Cerebellum (tissue), 5 donors: ENCODE data around the genes DSG4, B4GALT6 and SLC25A52.

- PRO-cap, 3 experiments: no peak in any of the 3 experiments
- RAMPAGE, long total RNA: no peak
Measured at GRCh38 chr18:31100450-31100842, 1.8 kb downstream of the DSC2 start.

DNA sequence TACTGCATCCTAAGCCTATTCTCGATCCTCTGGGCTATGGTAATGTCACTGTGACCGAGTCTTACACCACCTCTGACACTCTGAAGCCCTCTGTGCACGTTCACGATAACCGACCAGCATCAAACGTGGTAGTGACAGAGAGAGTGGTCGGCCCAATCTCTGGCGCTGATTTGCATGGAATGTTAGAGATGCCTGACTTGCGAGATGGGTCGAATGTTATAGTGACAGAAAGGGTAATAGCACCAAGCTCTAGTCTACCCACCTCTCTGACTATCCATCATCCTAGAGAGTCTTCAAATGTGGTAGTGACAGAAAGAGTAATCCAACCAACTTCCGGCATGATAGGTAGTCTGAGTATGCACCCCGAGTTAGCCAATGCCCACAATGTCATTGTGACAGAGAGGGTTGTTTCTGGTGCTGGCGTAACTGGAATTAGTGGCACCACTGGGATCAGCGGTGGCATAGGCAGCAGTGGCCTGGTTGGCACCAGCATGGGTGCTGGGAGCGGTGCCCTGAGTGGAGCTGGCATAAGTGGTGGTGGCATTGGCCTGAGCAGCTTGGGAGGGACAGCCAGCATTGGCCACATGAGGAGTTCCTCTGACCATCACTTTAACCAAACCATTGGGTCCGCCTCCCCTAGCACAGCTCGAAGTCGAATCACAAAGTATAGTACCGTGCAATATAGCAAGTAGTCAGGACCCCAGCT, 21.8 kb upstream of the DSG4 start:
- PRO-cap, 3 experiments: no peak in any of the 3 experiments
- RAMPAGE, long total RNA: no peak

GRCh38 chr18:31376592-31376975, at the start of gene DSG4:
Gene DSG4, plus strand, starts transcription at chr18:31376777.
- PRO-cap, 3 experiments: no peak in any of the 3 experiments
- RAMPAGE, long total RNA: no peak

DNA sequence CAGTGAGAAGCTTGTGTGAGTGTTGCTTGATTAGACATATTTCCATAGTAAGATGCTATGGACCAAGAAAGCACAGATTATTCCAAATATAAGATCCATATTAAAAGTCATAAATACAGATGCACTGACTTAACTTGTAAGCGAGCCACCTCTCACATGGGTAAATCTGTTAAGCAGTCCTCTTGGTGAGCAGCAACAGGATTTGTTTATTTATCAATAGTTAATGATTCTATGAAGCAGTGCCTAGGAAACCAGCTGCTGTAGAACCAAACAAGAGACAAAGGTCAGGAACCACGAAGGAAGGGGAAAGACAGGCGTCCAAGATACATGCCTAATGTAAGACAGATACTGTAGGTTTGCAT, 24.9 kb downstream of the DSG4 start:
- PRO-cap, 3 experiments: no peak in any of the 3 experiments
- RAMPAGE, long total RNA: no peak

DNA sequence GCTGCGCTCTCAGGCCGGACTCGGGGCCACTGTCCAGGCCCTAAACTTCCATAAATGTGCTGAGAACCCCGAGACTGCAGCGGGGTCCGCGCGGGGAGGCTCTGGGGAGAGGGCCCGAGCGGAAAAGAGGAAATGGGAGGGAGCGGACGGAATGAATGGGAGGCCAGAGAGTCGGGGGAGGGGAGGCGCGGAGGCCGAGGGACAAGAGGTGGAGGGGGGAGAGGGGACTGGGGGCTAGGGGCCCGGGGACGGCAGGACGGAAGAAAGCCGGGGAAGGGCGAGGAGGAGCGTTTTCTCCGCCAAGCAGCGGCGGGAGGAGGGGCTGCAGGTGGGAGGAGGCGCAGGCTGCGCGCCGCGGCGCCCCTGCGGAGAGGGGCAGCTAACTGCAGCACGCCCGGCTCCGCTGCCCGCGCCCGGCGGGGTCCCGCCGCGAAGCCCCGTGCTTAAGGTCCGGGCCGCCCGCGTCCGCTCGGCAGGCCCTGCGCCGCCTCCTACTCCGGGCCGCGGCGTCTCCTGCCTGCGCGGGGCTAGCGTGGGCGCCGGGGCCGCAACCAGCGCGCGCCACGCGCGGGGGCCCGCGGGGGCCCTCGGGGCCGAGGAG, at the start of gene B4GALT6:
Gene B4GALT6, minus strand, starts transcription at position 129 of the 601 bp plus-strand sequence.
- PRO-cap, 3 experiments: peak in 3 of 3 experiments; most common plus-strand start position 306 of the sequence (in 2); most common minus-strand start position 266 of the sequence (in 2)
- RAMPAGE, long total RNA: no peak

- PRO-cap, 3 experiments: no peak in any of the 3 experiments
- RAMPAGE, long total RNA: no peak
Measured at GRCh38 chr18:31760703-31761084, at the start of gene SLC25A52. Gene SLC25A52, minus strand, starts transcription at chr18:31760880.

DNA sequence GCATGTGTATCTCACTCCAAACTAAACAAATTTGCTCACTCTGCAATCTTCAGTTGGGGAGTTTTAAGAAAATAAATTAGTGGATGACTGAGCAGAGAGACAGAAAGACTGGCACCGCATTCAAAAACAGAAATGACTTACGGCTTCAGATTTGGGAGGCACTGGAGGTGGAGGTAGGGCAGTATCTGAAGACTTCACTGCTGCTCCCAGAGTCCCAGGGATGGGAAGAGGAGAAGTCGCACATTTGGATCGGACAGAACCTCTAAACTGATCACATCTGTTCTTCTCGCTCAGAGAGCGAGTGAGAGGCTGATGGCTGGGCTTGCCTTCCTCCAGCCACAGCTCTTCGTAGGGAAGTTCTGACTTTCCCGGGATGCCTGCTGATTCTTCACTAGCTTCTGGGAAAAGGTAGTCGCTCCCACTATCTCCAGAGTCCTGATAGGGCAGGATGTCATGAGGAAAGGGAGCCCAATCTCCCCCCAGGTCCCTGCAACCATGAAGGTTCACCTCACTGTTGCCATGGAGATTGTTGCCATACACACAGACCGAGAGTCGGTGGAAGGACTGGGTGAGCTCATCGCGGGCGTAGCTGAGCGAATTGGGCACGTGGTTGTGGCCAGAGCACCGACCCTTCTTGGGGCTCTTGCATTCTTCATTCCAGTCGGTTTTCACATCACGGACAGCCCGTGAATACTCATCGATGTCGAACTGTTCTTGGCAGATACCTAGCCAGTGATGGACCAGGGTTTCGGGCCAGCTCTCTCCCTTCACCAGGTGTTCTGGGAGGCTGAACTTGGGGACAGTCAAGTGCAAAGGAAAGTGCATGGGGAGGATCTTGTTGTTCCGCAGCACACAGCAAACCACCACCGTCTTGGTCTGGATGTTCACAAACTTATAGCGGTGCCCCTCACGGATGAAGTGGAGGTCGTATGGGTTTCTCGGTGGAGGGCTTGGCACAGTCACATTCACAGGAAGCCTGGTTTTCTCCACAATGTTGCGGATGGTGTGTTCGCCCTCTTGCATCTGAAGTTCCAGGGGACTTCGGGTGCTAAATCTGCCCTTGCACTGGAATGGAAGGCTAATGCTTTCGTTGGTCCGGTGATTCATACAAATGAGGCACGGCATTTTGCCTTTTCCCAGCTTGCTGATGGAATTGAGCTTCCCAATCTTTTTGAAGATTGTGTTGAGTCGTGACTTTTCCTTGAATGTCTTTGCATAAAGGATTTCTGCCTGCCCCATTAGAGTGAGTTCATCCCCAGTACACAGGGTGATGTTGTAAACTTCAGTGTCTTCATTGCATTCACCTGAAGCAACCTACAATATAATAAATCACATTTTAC, 97.5 kb downstream of the MEP1B start:
- PRO-cap, 3 experiments: no peak in any of the 3 experiments
- RAMPAGE, long total RNA: no peak

GRCh38 chr18:32321289-32322103, 131.7 kb downstream of the MEP1B start:
- PRO-cap, 3 experiments: no peak in any of the 3 experiments
- RAMPAGE, long total RNA: no peak

DNA sequence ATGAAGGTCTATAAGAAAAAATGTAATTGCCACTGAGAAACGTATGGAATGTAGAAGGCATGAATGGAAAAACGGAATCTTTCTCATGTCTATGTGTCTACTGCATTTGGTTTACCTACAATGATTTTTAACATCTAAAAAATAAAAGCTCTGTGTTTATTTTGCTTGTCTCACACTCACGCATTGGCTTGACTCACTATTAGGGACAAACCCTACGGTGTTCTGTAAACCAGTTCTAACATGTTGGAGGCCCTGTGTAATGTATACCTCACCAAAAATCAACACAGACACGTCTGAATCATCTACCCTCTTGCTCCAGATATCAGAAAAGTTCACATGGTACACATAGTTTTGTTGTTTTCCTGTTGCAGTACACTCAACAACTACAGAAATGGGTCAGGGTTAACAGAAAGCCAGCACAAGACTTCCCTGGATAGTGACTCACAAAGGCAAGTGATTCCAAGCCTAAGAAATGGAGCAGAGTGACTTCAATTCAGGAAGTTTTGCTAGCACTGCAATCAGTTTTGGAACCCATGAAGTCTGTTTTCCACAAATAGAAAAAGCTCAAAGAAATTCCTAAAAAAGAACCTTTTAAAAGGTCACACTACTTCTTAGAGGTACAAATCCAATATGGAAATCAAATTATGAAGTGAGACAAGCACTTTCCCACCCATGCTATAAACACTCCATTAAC, 87.6 kb downstream of the GAREM1 start:
- PRO-cap, 3 experiments: no peak in any of the 3 experiments
- RAMPAGE, long total RNA: no peak

DNA sequence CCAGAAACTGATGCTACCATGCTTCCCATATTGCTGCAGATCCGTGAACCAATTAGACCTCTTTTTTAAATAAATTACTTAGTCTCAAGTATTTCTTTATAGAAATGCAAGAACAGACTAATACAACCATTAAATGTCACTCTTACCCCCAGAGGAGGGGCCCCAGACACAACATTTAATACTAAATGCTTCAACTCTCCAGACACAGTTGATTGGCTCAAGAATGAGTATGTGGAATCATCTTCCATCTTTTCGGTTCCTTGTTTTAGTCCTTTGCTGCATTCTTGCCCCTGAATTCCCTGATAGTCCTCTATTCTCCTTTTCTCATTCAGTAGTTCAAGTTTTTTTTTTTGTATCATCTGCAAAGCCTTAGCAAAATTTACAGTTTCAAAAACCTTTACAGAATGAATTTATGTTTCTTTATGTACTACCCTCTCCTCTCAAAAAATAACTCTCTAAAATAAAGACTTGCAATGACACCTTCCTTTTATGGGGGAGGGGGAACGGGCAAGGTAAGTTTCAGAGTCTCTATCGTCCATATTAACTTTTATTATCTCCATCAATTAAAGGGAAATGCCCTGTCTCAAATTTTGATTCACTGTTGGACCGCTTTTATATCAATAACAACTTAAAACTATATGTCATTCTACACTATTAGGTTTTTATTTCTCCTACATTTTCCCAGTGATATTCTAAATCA, 41.9 kb downstream of the GAREM1 start:
- PRO-cap, 3 experiments: no peak in any of the 3 experiments
- RAMPAGE, long total RNA: no peak

- PRO-cap, 3 experiments: no peak in any of the 3 experiments
- RAMPAGE, long total RNA: no peak
Measured at GRCh38 chr18:32721078-32721277, 51.8 kb downstream of the KLHL14 start.

- PRO-cap, 3 experiments: no peak in any of the 3 experiments
- RAMPAGE, long total RNA: no peak
Measured at GRCh38 chr18:32772431-32772828, 393 bp downstream of the KLHL14 start.

DNA sequence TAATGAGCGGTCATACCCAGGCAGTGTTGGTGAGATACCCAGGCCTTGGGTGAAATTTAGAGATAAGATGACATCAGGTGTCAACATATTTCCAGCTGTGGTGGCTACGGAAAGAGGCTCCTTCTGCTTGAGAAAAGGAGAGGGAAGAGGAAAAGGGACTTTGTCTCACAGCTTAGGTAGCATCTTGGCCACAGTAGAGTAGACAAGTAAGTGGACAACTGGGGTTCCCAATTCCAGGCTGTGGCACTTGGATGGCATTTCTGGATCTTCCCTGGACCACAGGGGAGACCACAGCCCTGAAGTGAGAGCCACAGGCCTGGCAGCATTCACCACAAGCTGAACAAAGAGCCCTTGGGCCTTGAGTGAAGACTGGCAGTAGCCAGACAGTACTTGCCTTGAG, 226.0 kb upstream of the KLHL14 start:
- PRO-cap, 3 experiments: no peak in any of the 3 experiments
- RAMPAGE, long total RNA: no peak

DNA sequence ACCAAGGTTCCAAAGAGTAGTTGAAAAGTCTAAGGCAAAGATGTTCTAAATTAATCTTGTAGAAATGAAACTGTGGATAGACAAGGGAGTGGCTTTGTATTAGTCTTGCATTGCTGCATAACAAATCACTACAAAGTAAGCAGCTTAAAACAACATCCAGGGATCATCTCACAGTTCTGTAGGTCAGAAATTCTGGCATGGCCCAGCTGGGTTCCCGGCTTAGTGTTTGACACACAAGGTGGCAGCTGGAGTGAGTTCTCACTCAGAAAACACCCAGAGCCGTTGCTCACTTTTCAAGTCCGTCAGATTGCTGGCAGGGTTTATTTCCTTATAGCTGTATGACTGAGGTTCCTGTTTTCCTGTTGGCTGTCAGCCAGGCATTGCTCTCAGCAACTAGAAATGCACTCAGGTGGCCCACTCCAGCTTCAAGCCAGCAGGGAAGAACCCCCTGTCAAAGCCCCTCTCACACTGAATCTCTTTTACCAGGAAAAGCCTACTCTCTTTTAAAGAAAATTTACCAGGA, 324.2 kb downstream of the CCDC178 start:
- PRO-cap, 3 experiments: no peak in any of the 3 experiments
- RAMPAGE, long total RNA: no peak

DNA sequence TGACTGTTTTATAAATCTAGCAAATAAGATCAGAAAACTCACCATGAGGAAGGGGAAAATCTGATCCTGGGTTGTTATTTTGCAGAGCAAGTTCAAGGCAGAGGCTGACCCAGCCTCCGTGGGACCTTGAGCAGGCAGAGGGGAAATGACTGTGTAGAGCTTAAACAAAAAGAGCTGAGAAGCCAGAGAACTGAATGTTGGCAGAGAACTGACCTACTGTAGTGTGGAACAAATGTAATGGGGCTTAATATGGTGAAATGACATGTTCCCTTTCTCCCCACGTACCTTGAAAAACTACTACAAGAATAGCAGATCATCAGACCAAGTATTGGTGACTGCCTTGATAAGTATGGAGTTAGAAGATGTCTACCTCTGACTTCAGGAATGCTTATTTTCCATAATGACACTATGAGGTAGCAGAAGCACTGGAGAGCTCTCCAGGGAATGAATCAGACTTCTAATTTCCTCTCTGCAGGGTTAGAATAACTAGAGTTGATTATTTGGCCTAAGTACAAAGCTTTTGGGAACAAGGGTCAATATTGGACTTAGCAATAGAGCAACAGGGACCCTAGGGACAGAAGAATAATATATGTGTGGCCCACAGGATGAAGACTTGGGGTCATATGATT, 304.4 kb downstream of the CCDC178 start:
- PRO-cap, 3 experiments: no peak in any of the 3 experiments
- RAMPAGE, long total RNA: no peak

GRCh38 chr18:34222520-34223590, 1.9 kb downstream of the NOL4 start:
- PRO-cap, 3 experiments: peak in 3 of 3 experiments; most common plus-strand start chr18:34222687 (in 2); most common minus-strand start chr18:34223057 (in 3)
- RAMPAGE, long total RNA: no peak

GRCh38 chr18:34330805-34331327, 106.2 kb upstream of the NOL4 start:
- PRO-cap, 3 experiments: no peak in any of the 3 experiments
- RAMPAGE, long total RNA: no peak

- PRO-cap, 3 experiments: no peak in any of the 3 experiments
- RAMPAGE, long total RNA: no peak
Measured at GRCh38 chr18:34495422-34495621, 214.8 kb upstream of the DTNA start.

- PRO-cap, 3 experiments: no peak in any of the 3 experiments
- RAMPAGE, long total RNA: no peak
Measured at GRCh38 chr18:34709182-34709619, 897 bp upstream of the DTNA start.

DNA sequence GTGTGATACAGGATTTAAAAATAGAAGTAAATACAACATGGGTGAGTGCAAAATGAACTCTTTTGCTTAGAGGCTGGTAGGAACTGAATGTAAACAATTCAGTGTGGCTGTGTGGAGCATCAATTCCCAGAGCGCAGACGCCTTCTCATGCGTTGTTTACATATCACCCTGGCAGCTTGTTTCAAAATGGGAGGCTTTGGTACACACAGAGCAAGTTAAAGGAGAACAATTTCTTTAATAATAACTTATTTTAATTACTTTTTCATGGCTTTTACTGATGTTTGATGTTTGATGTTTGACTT, 916 bp downstream of the DTNA start:
- PRO-cap, 3 experiments: no peak in any of the 3 experiments
- RAMPAGE, long total RNA: no peak